AG09309 (cell line): ENCODE data around the genes TUT4 and CPT2.

DNA sequence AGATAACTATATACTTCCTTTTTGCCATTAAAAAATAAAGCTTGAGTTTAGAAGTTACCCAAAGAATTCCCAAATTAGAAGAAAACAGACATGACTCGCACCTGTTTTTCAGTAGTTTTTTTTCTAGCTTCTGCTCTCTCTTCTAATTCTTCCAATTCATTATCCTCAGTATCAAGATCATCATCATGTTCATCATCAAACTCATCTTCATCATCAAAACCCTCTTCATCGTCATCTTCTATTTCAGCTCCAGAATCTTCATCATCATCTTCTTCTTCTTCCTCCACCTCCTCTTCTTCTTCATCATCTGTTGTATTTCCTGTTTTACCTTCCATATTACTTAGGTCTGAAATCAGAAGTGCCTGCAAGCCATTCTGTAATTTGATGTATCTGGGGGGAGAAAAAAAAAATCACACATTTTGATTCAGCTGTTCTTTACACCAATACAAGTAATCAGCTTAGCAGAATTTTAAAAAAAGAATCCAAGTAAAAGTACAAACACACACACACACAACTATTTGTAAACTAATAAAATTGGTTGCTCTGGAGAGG lies 38.3 kb downstream of the NRDC start:
- RRBS = no CpG with 5 or more reads among the region's 2 CpGs

DNA sequence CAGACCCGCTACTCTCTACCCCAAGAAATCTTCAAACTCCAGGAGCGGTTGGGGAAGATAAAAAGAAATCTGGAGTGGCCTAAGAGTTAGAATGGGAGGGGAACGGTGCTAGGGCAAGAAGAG lies 312 bp downstream of the TXNDC12 start:
- RRBS = no CpG with 5 or more reads among the region's 3 CpGs

DNA sequence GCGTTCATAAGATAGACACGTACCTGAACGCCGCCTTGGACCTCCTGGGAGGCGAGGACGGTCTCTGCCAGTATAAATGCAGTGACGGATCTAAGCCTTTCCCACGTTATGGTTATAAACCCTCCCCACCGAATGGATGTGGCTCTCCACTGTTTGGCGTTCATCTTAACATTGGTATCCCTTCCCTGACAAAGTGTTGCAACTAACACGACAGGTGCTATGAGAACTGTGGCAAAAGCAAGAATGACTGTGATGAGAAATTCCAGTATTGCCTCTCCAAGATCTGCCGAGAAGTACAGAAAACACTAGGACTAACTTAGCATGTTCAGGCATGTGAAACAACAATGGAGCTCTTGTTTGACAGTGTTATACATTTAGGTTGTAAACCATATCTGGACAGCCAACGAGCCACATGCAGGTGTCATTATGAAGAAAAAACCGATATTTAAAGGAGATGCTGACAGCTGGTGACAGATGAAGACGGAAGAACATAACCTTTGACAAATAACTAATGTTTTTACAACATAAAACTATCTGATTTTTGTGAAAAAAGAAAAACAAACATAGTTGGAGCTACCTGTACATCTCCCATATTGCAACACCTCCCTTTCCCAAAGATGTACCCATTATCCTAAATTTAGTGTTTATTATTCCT lies 2.9 kb upstream of the CC2D1B start:
- RRBS = no CpG with 5 or more reads among the region's 15 CpGs

DNA sequence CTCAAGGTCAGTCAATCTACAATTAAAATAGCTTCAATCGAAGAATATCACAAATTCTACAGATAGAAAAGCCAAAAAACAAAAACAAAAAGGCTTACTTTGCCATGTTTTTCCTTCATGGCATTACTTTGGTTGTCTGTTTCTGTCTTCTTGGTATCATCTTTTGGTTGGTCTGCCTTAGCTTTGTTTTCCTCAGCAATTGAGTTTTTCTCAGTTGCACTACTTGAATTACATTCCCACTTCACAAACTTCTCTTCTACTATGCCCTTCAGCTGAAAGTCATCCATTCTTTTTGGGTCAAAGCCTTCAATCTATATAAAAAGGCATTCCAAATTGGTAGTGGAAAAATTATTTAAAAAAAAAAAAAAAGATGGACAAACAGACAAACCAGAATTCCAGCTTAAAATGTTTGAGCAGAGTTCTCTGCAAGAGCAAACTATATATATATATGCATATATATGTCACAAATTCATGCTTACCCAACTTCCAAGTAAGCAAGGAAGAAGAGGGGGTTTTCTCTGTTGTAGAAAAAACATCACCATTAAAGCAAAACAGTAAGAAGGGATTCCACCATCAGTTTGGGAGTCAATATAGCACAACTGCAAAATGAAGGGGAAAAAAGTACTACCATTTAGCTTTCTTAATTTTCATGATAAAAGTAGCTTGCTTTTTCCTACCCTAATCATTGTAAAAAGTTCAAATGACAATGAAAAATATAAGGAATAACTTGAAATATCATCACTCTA lies 71.4 kb downstream of the TUT4 start:
- RRBS = no CpG with 5 or more reads among the region's 1 CpG

- RRBS = 3% methylated on average over 14 of the region's 64 CpGs
Measured at GRCh38 chr1:52552565-52553322, at the start of gene TUT4. TSS of gene TUT4 (minus strand) at chr1:52553092.

- RRBS = no CpG with 5 or more reads among the region's 6 CpGs
Measured at GRCh38 chr1:52633698-52633914, 638 bp downstream of the SHISAL2A start.

- RRBS = no CpG with 5 or more reads among the region's 10 CpGs
Measured at GRCh38 chr1:52823160-52823923, 19.2 kb upstream of the ZYG11A start.

DNA sequence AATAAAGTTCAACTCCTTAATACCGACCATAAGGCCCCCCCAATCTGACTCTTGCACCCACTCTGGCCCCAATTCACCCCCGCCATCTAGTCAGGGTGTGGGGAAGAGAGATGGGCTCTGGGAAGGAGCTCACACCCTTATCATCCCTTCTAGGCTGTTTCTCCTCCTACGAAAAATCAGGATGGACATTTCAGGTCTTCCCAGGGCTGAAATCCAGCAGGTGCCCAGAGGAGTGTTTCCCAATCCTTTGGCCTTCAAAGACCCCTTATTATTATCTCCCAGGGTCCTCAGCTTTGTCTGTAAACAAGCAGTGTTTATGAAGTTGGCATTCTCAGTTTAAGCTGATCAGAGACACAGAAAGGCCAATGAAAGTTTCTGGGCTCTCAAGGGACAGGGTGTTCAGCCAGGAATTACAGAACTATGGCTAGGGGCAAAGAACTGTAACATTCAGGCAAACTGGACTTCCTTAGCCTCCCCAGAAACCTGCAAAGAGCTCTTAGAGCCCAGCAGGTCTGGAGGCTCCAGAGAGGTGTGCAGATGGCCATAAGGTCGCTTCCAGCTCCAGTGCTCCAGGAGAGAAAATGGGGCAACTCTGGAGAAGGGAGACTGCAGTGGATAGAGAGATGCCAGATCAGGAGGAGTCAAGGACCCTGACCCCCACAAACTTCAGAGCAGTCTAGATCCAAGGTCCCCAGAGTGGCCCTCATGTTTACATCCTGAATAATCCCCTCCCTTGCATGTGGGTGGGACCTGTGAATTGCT lies 6.4 kb downstream of the ECHDC2 start:
- RRBS = no CpG with 5 or more reads among the region's 4 CpGs

- RRBS = no CpG with 5 or more reads among the region's 4 CpGs
Measured at GRCh38 chr1:52928911-52929366, 1.9 kb downstream of the SCP2 start.

GRCh38 chr1:53075491-53076132 lies 13.6 kb downstream of the PODN start:
- RRBS = no CpG with 5 or more reads among the region's 12 CpGs

GRCh38 chr1:53108968-53109693 lies 33.3 kb downstream of the SLC1A7 start:
- RRBS = no CpG with 5 or more reads among the region's 12 CpGs

GRCh38 chr1:53121483-53122082 lies 20.9 kb downstream of the SLC1A7 start:
- RRBS = no CpG with 5 or more reads among the region's 15 CpGs

GRCh38 chr1:53196472-53196961 lies at the start of gene CPT2:
TSS of gene CPT2 (plus strand) at chr1:53196824.
- RRBS = 4% methylated on average over 8 of the region's 35 CpGs

DNA sequence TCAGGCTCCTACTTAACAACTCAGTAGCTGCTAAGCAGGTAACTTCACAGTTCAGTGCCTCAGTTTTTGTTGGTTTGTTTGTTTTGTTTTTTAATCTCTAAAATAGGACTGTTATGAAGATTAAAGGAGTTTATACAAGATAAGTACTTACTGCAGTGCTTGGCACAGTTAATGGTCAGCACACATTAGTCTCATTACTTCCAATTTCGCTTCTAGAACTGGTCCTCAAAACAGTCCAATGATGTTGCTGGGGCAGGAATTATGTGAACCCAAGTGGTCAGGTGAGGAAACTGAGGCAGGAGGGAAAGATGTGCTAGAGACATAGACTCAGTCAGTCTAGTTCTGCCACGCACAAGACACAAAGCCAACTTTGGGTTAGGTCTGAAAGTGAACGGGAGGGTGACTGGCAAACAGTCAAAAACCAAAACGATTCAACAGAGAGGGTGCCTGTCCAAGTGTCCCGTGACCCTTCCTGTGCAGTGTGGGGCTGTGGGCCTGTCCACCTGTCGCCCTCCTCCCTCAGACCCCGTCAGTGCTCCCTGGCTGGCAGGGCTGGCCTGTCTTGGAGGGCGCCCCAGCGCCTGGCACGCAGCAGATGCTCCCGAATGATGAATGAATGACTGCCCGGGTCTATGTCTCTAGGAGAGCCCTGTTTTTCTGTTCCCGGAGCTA lies 2.5 kb downstream of the LRP8 start:
- RRBS = no CpG with 5 or more reads among the region's 13 CpGs

GRCh38 chr1:53367867-53368483 lies 40.1 kb upstream of the LRP8 start:
- RRBS = no CpG with 5 or more reads among the region's 5 CpGs

DNA sequence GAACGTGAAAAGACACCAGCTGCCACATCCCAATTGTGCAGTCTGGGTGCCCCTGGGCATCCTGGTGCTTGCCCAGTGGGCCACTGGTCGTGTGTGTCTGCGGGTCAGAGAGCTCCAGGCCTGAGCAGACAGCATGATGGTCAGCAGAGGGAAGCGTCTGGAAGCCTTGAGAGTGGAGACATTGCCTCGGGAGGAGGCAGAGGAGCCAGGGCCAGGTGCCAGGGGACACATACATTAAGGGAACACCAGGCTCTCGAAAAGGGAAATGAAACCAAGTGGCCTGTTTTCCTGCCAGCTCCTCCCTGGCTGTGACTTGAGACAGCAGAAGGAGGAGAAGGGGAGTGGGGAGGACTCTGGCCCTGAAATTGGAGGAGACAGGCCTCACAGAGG lies 62.3 kb upstream of the LRP8 start:
- RRBS = no CpG with 5 or more reads among the region's 6 CpGs

DNA sequence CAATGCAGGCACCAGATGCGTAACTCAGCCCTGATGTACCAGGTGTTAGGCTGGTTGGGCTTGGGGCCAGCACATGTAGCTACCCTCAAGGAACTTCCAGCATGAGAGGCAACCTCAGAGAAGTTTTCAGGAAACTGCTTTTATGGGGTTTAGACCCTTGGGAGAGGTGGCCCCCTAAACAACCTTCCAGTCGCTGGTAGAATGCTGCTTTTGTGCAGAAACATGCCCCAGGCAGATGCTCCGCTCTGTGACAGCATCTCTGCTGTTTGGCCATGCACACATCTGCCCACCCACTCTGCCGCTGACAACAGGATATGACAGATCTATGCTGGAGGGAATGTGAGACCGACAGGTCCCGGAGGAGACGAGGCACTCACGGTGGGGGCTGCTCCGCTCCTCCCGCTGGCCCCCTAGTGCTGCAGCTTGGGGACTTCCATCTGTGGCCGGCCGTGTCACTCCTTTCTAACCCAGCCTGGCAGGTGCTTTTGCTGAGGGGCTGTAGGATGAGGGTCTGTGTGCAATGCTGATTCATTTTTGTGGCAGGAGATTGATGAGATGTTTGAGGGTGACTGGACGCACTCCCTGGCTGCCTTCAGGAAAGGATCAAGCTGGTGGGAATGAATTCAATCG lies 49.1 kb upstream of the DMRTB1 start:
- RRBS = 6% methylated on average over 4 of the region's 14 CpGs

GRCh38 chr1:53413001-53414148 lies 45.8 kb upstream of the DMRTB1 start:
- RRBS = no CpG with 5 or more reads among the region's 9 CpGs

GRCh38 chr1:53460395-53460642 lies 1.1 kb downstream of the DMRTB1 start:
- RRBS = no CpG with 5 or more reads among the region's 15 CpGs

GRCh38 chr1:53470028-53470643 lies 10.9 kb downstream of the DMRTB1 start:
- RRBS = 18% methylated on average over 16 of the region's 34 CpGs